Progenitor cell of endocrine pancreas (in vitro differentiated cells): ENCODE measurements around the gene CHFR.

- PRO-cap, result no peak
These were observed 2.6 kb upstream of the FBRSL1 start for GRCh38 chr12:132487384-132487768.

DNA sequence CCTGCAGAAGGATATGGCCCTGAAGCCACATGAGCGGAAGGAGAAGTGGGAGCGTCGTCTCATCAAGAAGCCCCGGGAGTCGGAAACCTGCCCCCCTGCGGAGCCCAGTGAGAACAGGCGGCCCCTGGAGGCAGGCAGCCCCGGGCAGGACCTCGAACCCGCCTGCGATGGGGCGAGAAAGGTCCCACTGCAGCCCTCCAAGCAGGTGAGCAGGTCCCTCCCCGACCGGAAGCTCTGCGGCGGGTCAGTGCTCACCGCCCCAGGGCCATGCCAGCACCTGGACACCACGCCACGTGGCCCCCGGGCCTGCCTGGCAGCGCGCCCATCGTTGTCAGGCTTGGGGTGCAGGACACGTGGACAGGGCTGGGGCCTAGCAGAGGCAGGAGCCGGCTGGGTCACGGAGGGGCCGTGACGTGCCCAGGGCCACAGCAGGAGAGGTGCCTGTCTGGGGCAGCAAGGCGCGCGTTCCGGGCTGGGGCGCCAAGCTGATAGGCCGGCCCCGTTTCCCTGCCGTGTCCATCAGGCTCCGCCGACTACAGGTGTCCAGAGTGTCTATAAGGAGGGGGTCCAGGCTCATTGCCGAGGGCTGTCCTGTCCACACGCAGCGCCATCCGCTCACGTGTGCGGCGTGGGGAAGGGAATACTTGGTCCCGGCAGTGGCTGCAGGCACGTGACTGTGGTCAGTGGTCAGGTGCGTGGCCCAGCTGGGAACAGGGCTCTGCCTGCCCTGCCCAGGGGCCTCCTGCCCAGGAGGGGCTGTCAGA lies 18.4 kb downstream of the FBRSL1 start:
- PRO-cap, result no peak

GRCh38 chr12:132553808-132554321 lies 56.5 kb downstream of the LRCOL1 start:
- PRO-cap, result no peak

GRCh38 chr12:132580741-132581883 lies 29.3 kb downstream of the LRCOL1 start:
- PRO-cap, result no peak

DNA sequence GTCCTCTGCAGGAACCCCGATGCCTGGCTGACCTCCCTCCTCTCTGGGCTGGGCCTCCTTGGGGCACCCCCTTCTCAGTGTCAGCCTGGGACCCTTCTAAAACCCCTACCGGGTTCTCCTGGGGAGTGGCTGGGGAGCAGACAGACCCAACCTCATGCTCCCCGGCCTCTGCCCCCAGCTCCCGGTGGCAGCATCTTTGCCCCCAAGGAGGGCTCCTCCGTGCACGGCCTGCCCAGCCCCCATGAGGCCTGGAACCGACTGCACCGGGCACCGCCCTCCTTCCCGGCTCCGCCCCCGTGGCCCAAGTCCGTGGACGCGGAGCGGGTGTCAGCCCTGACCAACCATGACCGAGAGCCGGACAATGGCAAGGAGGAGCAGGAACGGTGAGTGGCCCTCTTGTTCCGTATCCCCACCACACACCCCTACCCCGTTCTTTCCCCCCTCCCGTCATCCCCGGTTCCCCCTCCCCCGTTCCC lies 28.5 kb downstream of the LRCOL1 start:
- PRO-cap, result no peak

DNA sequence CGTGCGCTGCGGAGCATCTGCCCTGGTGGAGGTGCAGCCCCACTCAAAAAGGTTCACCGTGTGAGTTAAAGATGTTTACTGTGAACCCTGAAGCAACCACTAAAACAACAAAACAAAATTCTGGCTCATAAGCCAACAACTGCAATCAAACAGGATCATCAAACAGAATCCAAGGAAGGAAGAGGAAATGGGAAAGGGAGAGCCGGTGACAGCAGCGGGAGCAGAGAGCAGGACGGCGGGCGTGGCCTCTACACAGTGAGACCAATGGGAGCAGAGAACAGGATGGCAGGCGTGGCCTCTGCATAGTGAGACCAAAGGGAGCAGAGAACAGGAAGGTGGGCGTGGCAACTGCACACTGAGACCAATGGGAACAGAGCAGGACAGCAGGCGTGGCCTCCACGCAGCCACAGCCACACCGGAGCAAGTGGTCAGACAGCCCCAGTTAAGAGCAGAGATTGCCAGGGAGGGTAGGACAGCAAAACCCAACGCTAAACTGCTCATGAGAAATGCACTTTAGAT lies 16.5 kb downstream of the LRCOL1 start:
- PRO-cap, result unidirectional peak, plus-strand start at position 441 of the sequence

DNA sequence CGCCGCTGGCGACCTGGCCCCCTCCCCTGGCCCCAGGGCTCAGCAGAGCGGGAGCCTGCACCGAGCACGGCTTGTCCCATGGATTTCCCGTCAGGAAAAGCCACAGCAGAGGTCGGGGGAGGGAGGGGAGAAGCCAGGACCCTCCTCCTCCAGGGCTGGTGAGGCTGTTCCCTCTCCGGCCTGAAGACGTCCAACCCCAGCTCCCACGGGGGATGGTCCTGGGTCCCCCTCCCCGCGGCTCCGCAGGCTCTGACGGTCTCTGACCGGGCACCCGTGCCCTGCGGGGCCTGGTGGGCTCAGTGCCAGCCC lies 6.7 kb downstream of the LRCOL1 start:
- PRO-cap, result no peak

DNA sequence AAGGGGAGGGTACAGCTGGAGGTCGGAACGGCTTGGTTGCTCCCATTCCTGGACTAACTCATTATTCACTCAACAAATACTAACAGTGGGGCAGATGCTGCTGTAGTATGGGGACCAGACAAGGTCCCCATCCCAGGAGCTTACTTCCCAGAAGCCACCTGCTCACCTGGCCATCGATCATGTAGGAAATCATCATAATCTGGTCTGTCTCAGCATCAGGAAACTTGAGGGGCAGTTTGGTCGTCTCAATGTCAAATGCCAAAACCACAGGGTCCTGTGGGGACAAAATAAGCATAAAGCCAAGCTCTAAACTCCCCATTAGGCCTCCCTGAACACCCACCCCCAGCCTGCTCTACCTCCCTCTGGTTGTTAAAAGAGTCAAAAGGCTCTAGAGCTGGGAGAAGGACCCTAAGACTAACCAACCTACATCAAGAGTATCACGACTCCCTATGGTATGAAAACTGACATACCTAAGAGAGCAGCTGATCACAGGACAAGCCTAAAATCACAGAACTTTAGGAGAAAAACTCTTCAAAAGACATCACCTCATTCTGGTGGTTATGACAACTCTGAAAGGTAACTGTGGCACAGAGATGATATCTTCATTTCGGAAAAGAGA lies 10.7 kb downstream of the POLE start:
- PRO-cap, result no peak

- PRO-cap, result no peak
These were observed 20.9 kb downstream of the PGAM5 start for GRCh38 chr12:132731426-132732078.

DNA sequence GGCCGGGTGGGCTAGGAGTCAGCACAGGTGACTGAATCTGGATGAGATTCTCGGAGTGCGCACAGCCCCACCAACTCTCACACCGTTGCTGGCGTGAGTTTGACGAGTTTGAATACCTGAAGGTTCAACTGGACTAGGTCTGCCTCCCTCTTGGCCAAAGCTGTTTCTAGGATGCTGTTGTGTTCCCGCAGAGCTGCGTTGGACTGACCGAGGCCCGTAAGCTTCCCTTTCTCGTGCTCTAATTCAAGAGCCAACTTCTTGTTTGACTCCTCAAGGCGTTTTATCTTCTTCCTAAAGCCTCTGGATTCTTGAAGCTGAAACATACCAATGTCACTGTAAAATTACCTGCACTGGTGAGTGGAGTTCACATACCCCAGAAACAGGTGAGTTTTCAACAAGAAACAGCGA lies 20.6 kb upstream of the ANKLE2 start:
- PRO-cap, result no peak

GRCh38 chr12:132788708-132789508 lies 27.3 kb upstream of the ANKLE2 start:
- PRO-cap, result no peak

DNA sequence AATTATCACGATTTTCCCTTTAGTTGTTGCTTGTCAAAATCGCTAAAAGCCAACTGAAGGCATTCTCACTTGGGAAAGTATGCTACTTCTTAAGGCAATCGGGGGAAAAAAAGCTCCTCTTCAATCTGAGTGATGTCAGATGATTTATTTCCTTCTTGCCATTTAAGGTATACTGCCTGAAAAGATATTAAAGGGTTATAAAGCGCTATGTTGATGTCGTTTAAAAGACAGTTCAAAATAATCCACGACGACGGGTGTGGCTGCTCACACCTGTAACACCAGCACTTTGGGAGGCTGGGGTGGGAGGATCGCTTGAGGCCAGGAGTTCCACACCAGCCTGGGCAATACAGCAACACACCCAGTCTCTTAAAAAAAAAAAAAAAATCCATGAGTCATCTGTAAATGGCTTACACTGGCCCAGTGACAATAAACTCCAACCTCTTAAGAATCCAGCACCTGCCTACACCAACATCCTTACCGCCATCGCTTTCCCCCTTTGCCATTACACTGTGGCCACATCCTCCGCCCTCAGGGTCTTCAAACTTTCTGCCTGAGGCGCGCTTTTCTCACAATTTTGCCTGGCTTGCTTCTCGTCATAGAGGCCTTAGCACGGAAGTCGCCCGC lies 1.0 kb downstream of the GOLGA3 start:
- PRO-cap, result no peak

DNA sequence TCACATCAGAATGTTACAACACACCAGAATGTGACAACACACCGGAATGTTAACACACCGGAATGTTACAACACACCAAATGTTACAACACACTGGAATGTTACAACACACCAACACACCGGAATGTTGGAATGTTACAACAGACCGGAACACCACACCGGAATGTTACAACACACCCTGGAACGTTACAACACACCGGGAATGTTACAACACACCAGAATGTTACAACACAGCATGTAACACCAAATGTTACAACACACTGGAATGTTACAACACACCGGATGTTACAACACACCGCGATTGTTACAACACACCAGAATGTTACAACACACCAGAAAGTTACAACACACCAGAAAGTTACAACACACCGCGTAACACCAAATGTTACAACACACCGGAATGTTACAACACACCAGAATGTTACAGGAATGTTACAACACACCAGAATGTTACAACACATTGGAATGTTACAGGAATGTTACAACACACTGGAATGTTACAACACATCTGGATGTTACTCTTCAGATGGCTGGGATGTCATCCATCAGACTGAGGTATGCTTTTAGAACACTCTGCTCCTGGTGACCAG lies 21.1 kb downstream of the CHFR start:
- PRO-cap, result no peak

GRCh38 chr12:132887513-132888481 lies at the start of gene CHFR:
Gene CHFR (minus strand): TSS chr12:132887605.
- PRO-cap, result bidirectional peak, plus-strand start at chr12:132887798, minus-strand start at chr12:132887605; unidirectional peak, plus-strand start at chr12:132887980; unidirectional peak, plus-strand start at chr12:132887999; unidirectional peak, plus-strand start at chr12:132888126

- PRO-cap, result bidirectional peak, plus-strand start at chr12:133080313, minus-strand start at chr12:133080119
These were observed 691 bp upstream of the ZNF140 start for GRCh38 chr12:133079882-133080581.